Ileum (tissue), 1 donor: Measurements from ENCODE around the genes MVD and CBFA2T3.

GRCh38 chr16:88470178-88470673 lies 17.1 kb downstream of the ZFPM1 start:
- PRO-cap: no peak

DNA sequence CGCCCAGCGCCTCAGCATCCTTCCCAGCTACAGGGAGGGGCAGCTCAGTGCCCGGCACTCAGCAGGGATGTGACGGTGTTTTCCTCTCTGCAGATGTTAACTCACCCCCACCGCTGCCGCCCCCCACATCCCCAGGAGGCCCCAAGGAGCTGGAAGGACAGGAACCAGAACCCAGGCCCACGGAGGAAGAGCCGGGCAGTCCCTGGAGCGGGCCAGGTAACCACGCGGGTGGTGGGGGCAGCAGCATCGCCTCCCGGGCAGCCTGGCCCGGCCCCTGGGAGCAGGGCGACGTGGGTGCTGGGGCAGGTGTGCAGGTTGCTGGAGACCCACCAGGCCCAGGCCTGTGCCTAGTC lies 35.8 kb downstream of the ZFPM1 start:
- PRO-cap: no peak

DNA sequence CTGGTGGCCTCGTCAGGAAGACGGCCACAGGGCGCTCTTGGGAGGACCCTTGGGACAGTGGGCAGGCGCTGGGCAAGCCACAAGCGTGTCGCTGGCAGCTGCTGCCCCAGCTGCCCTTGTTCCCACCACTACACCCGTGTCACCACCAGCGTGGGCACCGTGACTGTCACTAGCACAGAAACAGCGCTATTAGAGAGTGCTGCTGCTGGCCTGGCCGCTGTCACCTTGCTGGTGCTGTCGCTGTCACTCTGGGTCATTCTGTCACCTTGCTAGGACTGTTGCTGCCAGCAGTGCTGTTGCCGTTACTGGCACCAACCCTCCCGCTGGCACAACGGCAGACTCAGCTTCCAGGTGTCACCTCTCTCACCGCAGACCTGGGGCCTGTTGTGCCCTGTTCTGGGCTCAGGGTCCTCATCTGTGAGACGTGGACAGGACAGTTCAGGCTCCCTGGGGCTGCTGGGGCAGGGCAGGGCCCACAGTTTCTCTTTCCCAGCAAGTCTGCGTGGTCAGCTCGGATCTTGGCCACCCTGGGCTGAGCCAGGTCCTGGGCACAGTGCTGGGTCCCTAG lies 47.3 kb downstream of the ZFPM1 start:
- PRO-cap: no peak

- PRO-cap: no peak
These were observed 8.9 kb downstream of the ZC3H18 start for GRCh38 chr16:88579008-88579631.

DNA sequence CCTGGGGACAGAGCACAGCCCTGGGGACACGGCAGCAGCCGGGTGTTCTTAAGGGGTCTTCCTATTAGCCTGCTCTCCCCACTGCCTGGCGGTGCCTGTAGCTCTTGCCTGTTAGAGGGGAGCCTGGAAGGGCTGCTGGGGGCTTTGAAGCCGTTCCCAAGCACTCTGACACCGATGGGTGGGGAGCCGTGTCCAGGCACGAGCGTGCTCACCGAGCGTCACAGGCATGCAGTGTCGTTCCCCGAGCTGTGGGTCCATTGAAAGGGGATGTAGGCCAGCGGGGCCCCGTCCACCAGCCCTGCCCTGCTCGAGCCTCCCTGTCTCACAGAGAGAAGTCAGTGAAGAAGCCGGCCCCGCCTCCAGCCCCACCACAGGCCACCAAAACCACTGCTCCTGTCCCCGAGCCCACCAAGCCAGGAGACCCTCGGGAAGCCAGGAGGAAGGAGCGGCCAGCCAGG lies 14.1 kb upstream of the IL17C start:
- PRO-cap: no peak

DNA sequence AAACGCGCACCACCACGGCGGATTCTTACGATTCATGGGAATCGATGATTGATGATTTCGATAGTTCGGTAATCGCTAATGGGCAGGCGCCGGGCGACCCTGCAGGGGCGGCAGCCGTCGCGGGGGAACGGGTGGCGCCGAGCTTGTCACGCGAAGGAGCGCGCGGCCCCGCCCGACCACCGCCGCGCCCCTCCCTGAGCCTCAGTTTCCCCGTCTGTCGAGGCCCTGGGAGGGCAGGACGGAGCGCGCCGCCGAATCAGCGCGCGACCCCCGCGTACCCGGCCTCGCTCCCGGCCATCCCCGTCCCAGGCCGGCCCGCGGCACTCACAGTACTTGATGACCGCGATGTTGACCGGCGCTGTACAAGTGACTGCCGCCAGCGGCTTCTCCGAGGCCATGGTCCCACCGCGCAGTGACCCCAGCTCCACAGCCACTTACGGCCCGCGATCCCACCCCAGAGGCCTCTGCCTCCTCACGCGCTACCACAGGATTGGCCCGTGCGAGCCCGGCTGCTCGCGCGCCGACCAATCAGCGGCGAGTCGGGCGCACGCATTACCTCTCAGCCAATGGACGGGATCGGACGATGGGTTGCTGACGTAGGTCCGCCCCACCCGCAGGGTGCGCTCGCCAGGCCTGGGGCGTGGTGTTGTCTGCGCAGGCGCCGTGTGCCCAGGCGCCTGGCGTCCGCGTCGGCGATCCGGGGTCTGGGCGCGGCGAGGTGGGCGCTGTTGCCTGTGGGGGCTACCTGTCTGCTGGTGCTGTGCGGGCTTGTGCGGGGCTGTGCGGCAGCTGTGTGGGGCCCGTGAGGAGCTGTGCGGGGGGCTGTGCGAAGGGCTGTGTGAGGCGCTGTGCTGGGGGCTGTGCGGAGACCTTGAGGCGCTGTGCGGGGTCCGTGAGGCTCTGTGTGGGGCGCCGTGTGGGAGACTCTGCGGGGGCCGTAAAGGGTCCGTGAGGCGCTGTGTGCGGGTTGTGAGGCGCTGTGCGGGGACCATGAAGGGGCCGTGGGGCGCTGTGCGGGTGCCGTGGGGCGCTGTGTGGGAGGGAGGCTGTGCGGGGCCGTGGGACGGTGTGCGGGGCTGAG lies at the start of gene MVD:
Gene MVD (minus strand): TSS at position 409 of the 1,081 bp plus-strand sequence.
- PRO-cap: bidirectional peak, plus-strand start at position 672 of the sequence, minus-strand start at position 466 of the sequence

DNA sequence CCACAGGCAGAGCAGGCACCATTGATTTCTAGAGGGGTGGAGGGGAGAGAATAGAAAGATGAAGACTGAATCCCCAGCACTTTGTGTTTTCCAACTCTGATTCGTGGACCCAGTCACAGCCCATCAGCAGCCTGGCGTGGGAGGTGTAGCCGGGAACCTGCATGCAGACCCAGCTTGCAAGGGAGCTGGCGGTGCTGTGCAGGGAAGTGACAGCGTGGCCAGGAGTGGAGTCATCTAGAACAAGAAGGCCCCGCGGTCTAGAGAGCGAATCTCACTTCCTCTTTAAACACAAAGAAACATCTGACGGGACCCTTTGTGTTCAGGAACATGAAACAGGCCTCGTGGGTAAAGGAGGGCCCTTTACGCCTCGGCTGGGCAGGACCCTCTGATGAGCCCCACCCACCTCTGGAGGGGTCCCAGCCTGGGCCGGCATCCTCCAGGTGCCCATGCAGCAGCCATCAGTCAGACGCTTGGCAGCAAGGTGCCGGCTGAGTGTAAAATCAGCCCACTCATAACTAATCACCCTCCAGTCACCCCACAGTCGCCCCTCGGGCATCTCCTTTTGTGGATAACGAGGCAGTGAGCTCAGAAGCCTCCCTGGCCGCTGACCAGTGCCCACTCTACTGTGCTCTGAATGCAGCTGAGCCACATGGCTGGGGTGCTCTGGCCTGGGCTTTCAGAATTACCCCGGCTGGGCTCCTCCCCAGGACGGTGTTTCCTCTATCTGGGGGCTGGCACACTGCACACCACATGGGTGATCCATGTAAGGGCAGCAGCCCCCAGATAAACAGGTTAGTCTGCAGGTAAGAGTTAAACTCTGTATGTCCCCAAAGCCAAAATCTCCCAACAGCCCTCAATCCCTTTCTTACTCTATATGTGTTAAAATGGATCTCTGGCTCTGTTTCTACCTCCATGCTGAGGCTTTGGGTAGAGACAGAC lies 4.4 kb downstream of the SNAI3 start:
- PRO-cap: no peak

- PRO-cap: no peak
These were observed 3.8 kb downstream of the RNF166 start for GRCh38 chr16:88702241-88702920.

DNA sequence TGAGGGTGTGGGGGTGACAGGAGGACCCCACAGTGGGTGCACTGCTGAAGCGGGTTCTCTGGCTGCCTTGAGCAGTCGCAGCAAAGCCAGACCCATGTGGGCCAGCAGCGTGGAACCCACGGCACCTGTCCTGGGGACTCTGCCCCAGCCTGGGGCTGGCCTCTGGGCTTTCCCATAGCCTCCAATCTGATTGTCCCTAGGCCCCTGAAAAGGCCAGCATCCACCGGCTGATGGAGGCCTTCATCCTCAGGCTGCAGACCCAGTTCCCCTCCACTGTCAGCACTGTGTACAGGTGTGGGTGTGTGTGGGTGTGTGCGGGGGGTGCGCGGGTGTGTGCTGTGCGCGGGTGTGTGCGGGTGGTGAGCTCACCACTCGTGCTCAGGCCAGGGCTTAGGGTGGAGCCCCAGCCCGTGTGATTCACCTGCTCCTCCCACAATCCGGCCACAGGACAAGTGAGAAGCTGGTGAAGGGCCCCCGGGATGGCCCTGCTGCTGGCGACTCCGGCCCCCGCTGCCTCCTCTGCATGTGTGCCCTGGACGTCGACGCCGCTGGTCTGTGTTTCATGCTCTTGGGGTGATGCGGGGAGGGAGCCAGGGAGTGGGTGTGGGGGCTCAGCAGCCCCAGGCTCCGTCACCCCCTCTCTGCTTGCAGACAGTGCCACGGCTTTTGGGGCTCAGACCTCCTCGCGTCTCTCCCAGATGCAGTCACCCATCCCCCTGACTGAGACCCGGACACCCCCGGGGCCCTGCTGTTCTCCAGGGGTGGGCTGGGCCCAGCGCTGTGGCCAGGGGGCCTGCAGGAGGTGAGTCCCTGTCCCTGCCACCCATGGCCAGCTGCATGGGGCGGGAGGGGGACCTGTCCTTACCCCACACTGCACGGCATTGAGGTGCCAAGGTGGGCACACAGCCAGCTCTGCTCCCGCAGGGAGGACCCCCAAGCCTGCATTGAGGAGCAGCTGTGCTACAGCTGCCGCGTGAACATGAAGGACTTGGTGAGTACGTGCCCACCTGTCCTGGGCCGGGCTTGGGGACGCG lies 8.0 kb downstream of the CTU2 start:
- PRO-cap: no peak

GRCh38 chr16:88746320-88746948 lies 38.6 kb downstream of the PIEZO1 start:
- PRO-cap: no peak

- PRO-cap: no peak
These were observed 29.6 kb downstream of the PIEZO1 start for GRCh38 chr16:88755165-88756036.

DNA sequence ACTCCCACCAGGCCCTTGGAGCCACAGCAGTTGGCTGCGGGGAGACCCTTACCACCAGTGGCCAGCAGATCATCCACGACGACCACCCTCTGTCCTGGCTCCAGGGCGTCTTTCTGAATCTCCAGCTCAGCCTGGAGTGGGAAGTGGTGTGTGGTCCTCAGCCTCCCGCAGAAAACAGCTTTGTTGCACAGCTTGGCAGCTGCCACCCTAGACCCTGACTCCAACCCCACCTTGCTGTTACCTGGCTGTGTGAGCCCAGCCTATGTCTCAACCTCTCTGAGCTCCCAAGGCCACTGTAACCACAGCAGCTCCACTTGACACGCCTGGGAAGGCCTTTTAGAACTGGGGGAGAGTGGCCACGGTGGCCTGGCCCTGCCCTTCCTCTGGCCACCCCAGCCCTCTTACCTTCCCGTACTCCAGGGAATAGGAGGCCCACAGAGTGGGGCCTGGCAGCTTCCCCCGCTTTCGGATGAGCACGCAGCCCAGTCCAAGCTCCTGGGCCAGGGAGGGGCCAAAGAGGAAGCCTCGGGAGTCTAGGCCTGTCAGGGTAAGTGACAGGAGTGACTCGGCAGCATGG lies 1.6 kb downstream of the APRT start:
- PRO-cap: no peak

- PRO-cap: no peak
These were observed 54.7 kb upstream of the PABPN1L start for GRCh38 chr16:88920911-88921849.

GRCh38 chr16:88938699-88939833 lies 37.9 kb downstream of the CBFA2T3 start:
- PRO-cap: no peak

DNA sequence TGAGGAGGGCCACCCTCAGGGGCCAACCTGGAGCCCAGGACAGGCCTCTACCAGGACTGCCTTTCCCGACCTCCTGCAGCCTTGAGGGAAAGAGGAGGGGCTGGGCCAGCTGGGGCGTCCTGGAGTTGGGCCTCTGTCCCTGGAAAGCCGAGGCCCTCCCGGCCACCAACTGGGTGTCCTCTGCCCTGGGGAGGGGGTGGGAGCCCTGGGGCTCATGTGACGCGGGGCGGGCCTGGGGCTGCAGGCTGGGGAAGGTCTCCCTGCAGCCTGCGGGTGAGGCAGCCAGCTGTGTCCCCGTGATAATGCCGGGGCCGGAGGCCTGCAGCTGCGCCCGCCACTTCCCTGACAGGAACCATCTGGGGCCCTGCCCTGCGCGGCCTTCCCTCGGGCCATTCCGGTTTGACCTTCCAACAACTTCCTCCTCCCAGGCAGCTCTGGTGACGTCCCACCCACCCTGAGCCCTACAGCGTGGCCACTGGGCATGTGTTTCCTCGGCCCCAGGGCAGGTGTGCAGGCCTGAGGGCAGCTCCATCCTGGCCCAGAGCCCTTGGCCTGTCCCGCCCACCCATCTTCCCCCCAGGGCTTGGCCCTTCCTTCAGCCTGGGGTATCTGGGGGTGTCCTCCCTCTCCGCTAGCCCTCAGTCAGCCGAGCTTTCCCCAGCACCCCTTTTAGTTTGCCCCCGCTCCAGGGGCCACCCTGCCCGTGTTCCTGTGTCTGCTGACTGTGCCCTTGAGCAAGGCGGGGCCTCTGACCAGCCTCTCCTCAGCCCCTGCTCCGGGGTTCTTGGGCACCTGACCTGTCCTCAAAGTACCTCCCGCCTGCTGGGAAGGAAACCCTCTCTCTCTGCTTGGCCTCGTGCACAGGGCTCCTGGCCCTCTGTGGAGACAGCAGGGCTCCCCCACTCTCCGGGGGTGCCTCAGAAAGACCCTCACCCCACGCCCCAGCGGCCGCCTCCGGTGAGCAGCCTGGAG lies at the start of gene CBFA2T3:
Gene CBFA2T3 (minus strand): TSS at position 401 of the 972 bp plus-strand sequence.
- PRO-cap: unidirectional peak, minus-strand start at position 171 of the sequence; unidirectional peak, minus-strand start at position 296 of the sequence

GRCh38 chr16:89052848-89053283 lies 40.8 kb upstream of the ACSF3 start:
- PRO-cap: bidirectional peak, plus-strand start at chr16:89053033, minus-strand start at chr16:89052949

GRCh38 chr16:89097093-89097522 lies 3.5 kb downstream of the ACSF3 start:
- PRO-cap: no peak

DNA sequence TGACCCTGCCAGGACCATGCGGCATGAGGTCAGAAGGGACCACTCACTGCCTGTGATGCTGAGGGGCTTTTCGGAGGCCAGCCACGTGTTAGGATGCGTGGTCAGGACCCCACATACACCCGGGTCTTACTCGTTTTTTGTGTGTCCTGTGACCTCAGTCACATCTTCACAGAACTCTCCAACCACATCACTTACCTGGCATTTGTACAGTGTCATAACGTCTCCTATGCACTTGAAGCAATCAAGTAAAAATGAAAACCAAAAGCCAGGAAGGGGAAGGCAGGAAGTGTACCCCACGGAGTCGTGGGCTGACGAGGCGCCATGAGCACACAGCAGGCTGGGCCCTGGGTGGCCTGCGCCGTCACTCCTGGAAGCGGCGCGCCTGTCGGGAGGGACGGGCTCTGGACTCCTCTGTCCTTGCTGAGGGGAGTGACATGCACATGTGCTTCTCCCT lies 8.0 kb downstream of the ACSF3 start:
- PRO-cap: no peak

GRCh38 chr16:89247559-89248177 lies 30.2 kb downstream of the ZNF778 start:
- PRO-cap: bidirectional peak, plus-strand start at chr16:89247703, minus-strand start at chr16:89247423

- PRO-cap: no peak
These were observed 63.7 kb downstream of the ZNF778 start for GRCh38 chr16:89281011-89281714.